ENCODE data around the genes APLF, BMP10 and GKN2.

DNA sequence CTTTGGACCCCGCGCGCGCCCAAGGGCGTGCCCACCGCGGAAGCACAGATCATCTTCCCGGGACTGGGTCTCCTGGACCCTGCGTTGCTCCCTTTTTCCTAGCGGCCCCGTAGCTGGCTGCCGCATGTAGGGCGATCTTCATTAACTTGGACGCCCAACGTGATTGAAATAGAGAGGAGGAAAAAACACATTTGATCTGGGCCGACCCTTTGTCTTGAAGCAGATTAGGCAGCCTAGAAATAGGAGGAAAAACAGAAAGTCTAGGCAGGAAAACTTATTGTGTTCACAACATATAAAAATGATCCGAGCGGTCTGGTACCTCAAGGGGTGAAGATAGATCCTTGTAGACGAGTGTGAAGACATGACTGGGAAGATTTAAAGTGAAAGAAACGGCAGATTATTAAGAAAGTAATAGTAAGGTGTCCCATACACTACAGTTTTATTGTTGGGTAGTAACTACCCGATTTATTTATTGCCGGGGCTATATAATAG lies 147.2 kb downstream of the MEIS1 start:
- PRO-cap, 2 experiments: no peak in any of the 2 experiments

GRCh38 chr2:66583538-66584064 lies 148.7 kb downstream of the MEIS1 start:
- PRO-cap, 2 experiments: no peak in any of the 2 experiments

GRCh38 chr2:67065260-67065501 lies 332.0 kb upstream of the ETAA1 start:
- PRO-cap, 2 experiments: no peak in any of the 2 experiments

DNA sequence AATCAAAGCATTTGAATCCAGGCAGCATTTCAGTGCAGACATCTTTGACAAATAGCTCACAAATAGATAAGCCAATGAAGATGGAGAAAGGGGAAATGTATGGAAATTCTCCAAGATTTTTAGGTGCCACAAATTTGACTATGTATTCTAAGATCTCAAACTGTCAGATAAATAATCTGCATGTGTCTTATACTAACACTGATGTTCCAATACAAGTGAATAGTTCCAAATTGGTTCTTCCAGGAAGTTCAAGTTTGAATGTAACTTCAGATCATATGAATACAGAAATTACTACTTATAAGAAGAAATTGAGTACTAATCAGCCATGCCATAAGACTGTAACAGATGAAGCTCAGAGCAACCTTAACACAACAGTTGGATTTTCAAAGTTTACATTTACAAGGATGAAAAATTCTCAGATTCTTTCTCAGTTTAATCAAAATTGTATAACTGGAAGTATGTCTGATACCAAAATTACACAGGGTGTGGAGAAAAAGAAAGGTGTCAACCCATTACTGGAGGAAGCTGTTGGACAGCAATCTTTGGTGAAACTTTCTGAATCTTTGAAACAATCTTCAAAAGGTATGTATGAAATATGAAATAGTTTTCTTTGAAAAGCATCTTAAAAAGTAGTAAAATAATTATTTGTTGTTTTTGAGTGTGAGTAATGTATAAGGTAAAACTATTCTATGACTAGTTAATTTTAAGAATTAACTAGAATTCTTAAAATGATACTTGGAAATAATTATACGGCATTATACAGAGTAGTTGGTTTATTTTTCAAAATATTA lies 7.8 kb downstream of the ETAA1 start:
- PRO-cap, 2 experiments: no peak in any of the 2 experiments

- PRO-cap, 2 experiments: no peak in any of the 2 experiments
Observed at GRCh38 chr2:67825207-67825820, 237.5 kb downstream of the C1D start.

GRCh38 chr2:68063811-68064479 lies 1.1 kb upstream of the C1D start:
- PRO-cap, 2 experiments: no peak in any of the 2 experiments

GRCh38 chr2:68417905-68418279 lies 49.2 kb downstream of the FBXO48 start:
- PRO-cap, 2 experiments: no peak in any of the 2 experiments

GRCh38 chr2:68426557-68426723 lies 40.7 kb downstream of the FBXO48 start:
- PRO-cap, 2 experiments: no peak in any of the 2 experiments

DNA sequence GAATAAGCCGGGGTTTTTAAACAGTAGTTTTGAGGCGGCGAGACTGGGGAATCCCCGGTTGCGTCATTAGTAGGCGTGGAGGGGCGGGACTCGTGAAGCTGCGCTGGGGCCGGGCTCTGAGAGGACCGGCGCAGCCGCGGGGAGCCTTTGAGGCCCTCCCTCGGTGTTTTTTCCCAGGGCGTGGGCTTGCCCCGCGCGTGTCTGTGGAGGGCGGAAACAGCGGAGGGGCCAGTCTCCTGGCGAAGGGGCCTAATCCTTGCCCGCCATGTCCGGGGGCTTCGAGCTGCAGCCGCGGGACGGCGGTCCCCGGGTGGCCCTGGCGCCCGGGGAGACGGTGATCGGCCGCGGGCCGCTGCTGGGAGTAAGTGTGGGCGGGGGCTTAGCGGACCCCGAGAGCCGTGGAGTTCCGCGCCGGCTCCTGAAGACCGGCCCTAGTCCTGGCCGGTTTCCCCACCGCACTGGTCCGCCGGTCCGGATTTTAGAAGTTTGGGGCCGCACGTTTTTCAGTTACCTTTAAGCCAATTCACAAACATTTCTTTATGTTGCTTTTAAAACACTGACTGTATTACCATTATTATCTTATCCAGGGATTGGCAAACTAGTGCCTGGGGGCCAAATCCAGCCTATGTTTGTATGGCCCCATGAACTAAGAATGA lies at the start of gene APLF:
Gene APLF, plus strand, starts transcription at position 119 of the 656 bp plus-strand sequence.
- PRO-cap, 2 experiments: peak in 2 of 2 experiments; most common plus-strand start position 119 of the sequence (in 1)

DNA sequence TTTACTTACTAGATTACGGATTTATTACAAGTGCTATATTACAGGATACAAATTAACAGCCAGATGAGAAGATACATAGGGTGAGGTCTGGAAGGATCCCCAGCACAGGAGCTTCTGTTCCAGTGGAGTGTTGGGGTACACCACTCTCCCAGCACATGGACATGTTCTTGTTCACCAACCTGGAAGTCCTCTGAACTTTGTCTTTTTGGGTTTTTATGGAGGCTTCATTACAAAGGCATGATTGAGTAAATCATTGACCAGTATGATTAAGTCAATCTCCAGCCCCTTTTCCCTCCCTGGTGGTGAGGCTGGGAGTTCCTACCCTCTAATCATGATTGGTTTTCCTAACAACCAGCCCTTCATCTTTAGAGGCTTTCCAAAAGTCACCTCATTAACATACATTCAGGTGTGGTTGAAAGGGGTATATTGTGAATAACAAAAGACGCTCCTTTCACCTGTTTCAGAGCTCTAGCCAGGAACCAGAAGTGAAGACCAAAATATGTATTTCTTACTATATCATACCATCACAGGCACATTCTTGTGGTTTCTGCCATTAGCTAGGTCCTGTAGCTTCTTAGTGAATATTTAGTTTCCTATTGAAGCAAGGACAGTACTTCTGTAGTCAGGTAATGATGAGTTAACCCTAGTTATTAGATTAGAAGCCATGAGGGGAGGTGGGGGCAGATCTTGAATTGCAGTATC lies 38.4 kb downstream of the APLF start:
- PRO-cap, 2 experiments: no peak in any of the 2 experiments

DNA sequence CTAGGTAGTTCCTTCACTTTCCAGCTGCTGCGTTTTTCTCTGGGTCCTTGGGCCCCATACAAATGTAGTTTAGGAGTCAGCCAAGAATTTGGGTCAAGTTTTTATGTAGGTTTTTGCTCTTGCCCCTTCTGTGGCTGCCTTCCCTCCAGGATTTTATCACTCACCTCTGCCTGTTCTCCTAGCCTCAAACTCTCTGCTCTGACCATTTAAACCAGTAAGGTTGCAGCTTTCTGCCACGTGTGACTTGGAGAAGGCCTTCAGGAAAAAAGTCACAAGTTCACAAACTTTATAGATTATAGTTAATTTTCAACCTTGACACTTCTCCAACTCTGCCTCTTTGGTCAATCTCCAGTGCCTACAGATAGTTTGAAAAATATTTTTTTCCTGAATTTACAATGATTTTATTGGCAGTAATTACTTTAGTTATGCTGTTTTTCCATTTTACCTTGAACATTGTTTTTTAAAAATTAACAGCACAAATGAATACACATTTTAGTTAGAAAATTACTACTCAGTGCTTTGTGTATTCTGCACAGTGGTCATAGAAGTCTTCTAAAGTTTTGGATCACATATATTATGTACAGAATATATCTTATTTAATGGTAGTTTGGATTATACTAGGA lies 47.2 kb downstream of the APLF start:
- PRO-cap, 2 experiments: no peak in any of the 2 experiments

DNA sequence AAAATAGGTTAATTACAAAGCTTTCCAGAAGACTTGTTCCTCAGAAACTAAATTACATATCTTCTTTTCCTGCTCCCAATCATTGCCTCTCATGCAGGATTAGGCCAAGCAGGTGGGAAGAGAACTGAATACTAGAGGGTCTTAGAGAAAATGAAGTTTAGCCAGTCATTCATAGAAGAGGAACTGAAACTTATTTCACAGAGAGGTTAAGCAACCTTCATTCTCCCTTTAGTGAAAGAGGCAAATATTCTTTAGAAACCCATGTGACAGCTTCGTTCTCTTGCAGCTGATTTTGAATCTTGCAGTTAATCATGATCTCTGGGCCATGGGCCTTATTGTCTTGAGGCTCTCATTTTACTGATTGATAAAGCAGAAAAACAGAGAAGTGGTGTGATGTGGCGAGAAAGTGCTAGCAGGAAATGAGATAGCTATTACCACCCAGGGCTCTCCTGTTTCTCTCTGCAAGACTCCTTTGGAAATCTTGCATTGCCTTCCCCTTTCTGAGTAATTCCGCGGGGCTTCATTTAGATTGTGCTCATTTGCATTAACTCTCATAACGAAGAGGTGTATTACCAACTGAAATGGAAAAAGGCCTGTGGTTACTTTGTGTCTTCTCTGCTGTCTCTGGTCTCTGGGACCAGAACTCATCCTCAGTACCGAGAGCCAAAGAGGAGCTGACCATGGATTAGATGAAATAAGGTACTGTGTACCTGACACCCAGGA lies 44.6 kb upstream of the ARHGAP25 start:
- PRO-cap, 2 experiments: no peak in any of the 2 experiments

- PRO-cap, 2 experiments: no peak in any of the 2 experiments
Observed at GRCh38 chr2:68764357-68765187, 30.0 kb downstream of the ARHGAP25 start.

- PRO-cap, 2 experiments: no peak in any of the 2 experiments
Observed at GRCh38 chr2:68834799-68835295, 36.4 kb downstream of the BMP10 start.

DNA sequence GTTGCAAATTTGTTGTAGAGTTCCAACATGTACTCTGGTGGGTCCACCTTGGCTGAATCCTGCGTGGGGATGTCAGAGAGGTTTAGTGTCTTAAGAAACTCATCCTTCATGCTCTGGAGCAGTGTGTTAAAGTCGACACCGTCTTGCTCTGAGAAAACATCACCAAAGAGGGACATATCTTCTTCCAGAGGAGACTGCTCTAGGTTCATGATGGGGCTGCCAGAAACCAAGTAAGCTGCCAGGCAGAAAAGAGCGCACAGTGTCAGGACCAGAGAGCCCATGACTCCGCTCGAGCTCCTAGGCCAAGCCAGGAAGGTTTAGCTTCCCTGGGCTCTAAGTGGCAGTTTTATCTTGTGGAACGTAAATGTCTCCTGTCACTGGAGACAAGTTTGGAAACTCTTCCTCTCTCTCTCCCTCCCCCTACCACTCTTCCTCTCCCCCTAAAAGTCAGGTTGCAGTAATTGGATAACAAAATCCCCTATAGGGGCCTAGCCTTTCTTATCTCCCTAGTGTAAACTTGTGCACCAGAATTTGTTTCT lies at the start of gene BMP10:
Gene BMP10, minus strand, starts transcription at position 320 of the 539 bp plus-strand sequence.
- PRO-cap, 2 experiments: no peak in any of the 2 experiments

- PRO-cap, 2 experiments: no peak in any of the 2 experiments
Observed at GRCh38 chr2:68952689-68953275, at the start of gene GKN2. Gene GKN2 (minus strand): TSS chr2:68952893.

DNA sequence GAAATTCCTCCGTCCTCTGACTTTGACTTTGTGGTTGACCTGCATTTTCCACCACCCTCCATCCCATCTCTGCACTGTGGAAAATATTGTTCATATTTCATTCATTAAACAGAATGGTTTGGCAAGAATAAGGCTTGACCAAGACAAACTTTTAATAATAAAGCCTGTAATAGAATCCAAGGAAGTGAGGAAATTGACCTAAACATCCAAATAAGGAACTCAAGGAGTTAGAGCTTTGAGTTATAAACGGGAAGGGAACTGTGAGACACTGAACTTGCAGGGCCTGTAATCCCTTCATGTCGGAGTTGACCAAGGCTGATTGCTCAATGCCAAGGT lies 115.2 kb downstream of the GFPT1 start:
- PRO-cap, 2 experiments: no peak in any of the 2 experiments

- PRO-cap, 2 experiments: no peak in any of the 2 experiments
Observed at GRCh38 chr2:69354152-69354882, 32.7 kb downstream of the GFPT1 start.

- PRO-cap, 2 experiments: no peak in any of the 2 experiments
Observed at GRCh38 chr2:69554749-69555602, 88.6 kb downstream of the AAK1 start.

GRCh38 chr2:69570128-69570863 lies 73.2 kb downstream of the AAK1 start:
- PRO-cap, 2 experiments: no peak in any of the 2 experiments

All from helper T cell (primary cell).